Measurements from ENCODE around the genes ABAT, TMEM186 and TVP23A.

DNA sequence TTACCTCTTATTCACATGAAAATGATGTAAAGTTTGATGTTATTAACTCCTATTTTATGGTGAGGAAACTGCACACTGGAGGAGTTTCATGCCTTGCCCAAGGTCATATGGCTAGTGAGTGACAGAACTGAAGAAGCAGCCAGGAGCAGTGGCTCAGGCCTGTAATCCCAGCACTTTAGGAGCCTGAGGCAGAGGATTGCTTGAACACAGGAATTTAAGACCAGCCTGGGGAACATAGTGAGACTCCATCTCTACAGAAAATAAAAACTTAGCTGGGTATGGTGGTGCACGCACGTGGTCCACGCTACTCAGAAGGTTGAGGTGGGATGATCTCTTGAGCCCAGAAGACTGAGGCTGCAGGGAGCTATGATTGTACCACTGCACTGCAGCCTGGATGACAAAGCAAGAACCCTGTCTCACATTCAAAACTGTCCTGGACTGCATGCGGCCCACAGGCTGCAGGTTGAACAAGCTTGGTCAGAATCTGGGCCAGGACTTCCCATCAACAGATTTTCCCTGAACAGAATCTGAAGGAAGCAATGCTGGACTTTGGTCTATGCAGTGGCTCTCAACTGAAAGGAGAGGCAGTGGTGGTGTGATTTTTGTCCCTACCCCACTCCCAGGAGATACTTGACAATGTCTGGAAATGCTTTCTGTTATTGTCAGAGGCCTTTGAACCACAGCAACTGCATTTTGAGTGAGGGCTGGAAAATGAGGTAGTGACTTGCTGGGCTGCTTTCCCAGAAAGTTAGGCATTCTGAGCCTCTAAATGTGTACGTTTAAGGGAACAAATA lies 479.5 kb downstream of the TMEM114 start:
- PRO-cap, 4 experiments = no peak in any of the 4 experiments
- RAMPAGE, long total RNA, 2 experiments = no peak in any of the 2 experiments

DNA sequence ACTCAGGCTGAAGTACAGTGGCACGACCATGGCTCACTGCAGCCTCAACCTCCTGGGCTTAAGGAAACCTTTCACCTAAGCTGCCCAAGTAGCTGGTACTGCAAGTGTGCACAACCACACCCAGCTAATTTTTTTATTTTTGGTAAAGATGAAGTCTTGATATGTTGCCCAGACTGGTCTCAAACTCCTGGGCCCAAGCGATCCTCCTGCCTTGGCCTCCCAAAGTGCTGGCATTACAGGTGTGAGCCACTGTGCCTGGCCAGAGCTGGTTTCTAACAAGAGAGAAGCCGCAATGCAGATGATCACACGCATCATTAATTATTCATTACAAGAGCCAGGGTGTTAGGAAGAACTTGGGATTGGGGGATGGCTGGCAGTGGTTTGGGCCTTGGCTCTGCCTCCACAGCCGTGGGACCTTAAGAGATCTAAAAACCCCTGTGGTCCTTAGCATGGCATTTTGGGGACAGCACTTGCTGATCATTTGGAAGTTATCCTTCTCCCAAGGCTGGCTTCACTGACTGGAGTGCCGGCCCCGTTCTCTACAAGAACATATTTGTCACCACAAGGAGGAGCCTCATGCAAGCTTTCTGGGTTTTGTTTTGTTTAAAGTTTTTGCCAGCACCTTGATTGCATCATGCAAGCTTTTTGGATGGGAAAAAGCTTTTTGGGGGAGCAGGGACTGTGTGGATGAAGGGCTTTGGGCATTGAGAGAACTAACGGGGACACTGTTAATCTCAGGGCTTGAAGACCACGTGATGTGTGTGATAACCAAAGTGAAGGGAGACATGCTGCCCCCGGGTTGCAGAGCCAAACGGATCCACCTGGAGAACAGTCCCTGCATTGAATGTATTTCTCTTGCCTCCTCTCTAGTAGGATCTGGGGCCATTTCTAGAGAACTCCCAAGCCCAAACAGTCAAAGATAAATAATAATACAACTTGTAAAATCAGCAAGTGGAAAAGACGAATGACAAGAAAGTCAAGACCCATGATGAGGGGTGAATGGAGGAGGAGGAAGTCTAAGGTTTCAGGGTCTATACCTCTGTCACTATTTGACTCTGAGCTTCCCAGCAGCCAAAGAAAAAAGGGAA lies 17.5 kb downstream of the TMEM114 start:
- PRO-cap, 4 experiments = no peak in any of the 4 experiments
- RAMPAGE, long total RNA, 2 experiments = no peak in any of the 2 experiments

DNA sequence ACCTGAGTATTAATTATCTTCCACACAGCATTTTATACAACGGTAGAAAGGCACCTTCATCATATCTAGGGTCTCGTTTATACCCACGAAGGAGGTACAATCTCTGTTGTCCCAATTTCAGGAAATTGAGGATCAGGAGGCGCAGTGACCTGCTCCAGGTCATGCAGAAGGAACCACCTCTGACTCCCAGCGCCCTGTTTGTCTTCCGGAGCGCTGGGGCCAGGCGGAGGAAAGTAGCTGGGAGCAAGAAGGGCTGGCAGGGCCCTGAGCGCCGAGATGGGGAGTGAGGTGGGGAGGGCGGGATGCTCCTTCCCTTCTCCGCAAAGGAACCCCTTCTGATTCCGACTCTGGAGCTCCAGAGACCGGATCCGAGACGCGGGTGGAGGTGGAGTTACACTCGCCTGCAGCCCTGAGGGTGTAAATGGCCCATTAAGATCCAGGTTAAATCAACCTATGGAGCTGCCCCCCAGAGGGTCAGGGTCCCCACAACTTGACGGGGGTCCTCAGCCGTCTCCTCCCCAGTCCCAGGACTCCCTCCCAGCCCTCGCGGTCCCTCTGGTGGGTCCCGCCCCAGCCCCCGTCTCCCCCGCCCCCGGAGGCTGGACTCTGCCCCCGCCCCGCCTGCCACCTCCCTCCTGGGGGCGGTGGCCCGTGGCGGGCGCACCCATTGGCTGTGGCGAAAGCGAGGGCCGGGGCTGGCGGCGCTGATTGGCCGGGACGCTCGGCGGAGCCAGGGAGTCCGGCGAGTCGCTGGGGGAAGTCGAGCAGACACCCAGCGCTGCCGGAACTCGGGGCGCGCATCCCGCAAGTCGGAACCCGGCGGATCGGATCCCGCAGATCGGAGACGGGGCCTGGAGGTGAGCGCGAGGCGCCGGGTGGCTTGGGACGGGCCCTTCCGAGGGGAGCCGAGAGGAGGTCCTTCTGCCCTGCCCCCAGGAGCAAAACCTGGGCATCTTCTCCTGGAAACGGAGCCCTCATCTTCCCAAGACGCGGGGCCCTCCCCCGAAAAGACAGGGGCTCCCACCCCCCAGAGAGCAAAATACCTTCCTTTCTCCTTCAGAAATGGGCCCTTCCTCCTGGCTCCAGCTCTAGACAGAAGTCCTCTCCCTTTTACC lies at the start of gene ABAT:
TSS of gene ABAT (plus strand) at position 763 of the 1,115 bp plus-strand sequence.
- PRO-cap, 4 experiments = peak in 4 of 4 experiments; most common plus-strand start position 767 of the sequence (in 4); most common minus-strand start position 584 of the sequence (in 3)
- RAMPAGE, long total RNA, 2 experiments = start-site peak on the plus strand in 2 of 2 experiments, centred at positions 770 to 797 of the sequence, 2,026 to 4,389 reads per replicate

GRCh38 chr16:8720345-8721217 lies 46.2 kb downstream of the ABAT start:
- PRO-cap, 4 experiments = peak in 1 of 4 experiments; most common plus-strand start chr16:8721203 (in 1)
- RAMPAGE, long total RNA, 2 experiments = no peak in any of the 2 experiments

DNA sequence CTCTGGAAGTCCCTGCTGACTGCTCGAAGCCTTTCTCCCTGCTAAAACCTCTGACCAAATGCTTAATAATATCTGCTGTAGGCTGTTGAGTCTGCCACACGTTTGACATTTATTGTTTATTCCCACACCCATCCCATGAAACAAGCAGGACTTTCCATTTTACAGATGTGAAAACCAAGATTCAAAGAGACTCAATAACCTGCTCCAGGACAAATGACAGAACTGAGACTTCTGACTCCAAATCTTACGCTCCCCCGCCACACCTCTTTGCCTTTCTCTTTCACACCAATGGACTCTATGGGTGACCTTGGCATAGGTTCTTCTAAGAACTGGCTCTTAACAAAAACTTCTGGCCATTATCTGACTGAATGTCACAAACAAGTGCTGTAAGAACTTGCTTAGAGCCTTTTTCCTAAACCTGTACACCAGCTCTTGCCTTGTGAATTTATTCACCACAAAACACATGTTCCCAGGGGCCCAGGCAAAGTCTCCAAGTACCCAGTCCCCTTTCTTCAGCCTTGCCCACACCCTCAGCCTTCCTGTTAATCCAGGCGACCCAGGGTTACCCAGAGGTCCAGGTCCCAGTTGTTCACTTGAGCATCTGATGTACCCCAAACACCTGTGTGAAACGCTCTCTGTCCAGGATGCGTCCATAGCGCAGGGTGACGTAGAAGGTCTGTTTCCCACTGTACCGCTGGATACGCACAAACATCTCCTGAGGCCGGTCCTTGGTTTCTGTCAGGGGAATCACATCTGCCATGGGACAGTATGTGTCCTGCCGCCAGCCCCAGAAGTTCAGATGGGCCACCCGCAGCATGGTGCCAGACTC lies 1.9 kb downstream of the TMEM186 start:
- PRO-cap, 4 experiments = no peak in any of the 4 experiments
- RAMPAGE, long total RNA, 2 experiments = no peak in any of the 2 experiments

DNA sequence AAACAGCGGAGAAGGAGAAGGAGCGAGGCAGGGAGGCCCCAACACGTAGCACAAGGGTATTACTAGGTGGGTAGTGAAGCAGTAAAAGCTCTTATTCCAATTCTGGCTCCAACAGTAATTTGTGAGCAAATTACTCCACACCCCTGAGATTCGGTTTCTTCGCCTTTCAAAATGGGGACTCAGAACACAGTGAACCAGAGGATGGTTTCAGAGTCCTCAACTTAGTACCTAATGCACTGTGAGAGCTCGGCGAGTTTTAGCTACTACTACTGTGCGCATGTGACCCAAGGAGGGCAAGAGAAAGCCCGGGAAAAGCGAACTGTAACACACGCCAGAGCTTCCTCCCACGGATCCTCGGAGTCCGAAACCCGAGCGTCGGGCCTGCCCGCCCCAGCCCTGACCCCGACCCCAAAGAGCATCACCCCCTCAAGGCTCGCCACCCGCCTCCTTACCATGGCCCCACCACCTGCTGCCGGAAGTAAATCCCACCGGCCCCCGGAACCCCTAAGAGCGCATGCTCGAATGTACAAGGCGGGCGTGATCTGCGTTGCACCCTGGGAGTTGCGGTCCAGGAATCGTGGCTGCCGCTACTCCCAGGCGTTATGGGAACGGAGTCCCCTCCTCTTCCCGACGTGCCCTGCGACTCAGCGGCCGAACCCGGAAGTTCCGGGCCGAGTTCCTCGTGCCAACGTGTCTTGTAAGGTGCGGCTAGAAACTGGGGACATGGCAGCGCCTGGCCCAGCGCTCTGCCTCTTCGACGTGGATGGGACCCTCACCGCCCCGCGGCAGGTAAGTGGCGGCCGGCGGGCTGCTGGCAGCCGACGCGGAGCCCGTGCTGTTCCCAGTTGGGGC lies at the start of gene TMEM186:
TSS of gene TMEM186 (minus strand) at position 480 of the 852 bp plus-strand sequence.
- PRO-cap, 4 experiments = peak in 4 of 4 experiments; most common plus-strand start position 700 of the sequence (in 2); most common minus-strand start position 480 of the sequence (in 3)
- RAMPAGE, long total RNA, 2 experiments = start-site peak on the plus strand in 2 of 2 experiments, centred at positions 684 to 687 of the sequence, 1,253 to 1,482 reads per replicate; start-site peak on the minus strand in 2 of 2 experiments, centred at positions 474 to 478 of the sequence, 24 to 37 reads per replicate

DNA sequence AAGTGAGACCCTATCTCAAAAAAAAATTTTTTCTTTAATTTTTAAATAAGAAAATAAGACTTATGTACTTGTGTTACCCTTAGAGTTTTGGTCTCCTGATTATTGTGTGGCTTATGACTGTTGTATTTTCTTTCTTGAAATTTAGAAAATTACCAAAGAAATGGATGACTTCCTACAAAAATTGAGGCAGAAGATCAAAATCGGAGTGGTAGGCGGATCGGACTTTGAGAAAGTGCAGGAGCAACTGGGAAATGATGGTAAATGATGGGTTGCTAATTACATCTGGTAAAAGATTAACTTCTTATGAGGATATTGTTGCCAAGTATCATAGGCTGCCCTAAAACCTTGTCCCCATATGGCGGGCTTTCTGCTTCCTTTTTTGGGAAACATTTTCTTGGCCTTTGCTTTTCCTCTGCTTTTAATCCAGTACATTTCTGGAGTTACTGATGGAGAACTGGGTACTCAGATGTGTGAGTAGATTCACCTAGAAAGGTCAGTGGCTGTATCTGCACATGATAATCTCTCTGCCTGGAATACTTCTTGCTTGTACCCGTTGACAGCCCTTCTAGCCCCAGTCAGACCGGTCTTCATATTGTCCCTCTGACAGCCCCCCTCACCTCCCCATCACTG lies 4.1 kb downstream of the PMM2 start:
- PRO-cap, 4 experiments = peak in 4 of 4 experiments; most common plus-strand start position 340 of the sequence (in 1); most common minus-strand start position 234 of the sequence (in 4)
- RAMPAGE, long total RNA, 2 experiments = no peak in any of the 2 experiments

DNA sequence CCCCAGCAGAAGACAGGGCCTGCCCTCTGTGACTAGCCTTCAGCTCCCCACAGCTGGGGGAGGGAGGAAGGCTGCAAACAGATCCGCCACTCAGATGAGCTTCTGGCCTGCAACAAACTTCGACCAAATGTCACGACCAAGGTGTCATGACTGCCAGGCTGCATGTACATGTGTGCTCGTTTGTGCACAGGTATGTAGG lies 5.0 kb downstream of the CARHSP1 start:
- PRO-cap, 4 experiments = peak in 4 of 4 experiments; most common plus-strand start position 52 of the sequence (in 3)
- RAMPAGE, long total RNA, 2 experiments = no peak in any of the 2 experiments

GRCh38 chr16:8895491-8895841 lies 13.3 kb downstream of the LITAFD start:
- PRO-cap, 4 experiments = no peak in any of the 4 experiments
- RAMPAGE, long total RNA, 2 experiments = no peak in any of the 2 experiments

DNA sequence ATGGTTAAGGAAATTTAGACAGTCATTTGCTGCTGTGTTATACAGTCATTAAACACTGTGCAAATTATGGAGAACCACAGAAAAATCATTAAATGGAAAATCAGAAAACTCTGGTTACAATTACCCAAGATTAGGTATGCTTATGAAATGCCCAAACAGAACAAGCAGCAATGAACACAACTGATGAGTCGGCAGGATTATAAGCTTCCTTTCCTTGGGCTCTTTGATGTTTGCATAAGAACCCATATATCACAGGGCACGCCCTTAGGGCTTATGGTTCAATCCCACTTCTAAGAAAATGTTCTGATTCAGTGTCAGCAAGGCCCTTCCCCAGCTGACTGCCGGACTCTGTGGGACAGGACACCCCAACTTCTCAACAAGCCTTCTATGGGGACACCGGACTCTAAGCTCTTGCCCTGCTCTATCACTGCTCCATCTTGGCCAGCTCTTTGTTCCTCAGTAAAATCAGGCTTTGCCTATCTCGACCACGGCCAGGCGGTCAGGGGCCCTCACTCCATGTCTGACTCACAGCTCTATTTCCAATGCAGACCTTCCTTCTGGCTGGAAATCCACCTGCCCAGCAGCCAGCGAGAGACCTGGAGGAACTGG lies 26.7 kb downstream of the LITAFD start:
- PRO-cap, 4 experiments = no peak in any of the 4 experiments
- RAMPAGE, long total RNA, 2 experiments = no peak in any of the 2 experiments

DNA sequence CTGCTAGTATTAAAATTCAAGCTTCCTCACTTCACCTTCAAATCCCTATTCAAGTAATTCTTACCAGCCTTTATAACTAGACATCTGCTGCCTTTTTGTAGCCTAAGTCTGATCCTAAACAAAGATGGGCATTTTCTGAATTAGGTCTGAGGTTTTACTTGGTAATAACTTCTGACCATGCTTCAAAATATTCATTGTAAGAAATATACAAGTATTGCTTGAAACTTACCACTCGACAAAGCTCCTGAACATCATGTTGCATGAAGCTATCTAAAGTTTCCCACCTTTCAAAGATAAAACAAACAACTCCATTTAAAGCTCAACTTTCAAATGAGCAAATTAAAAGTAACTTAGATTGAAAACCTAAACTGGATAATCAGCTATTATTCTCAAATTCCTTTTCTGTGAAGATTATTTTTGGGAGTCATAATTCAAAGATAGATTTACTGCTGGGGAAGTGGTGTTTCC lies 34.2 kb downstream of the LITAFD start:
- PRO-cap, 4 experiments = no peak in any of the 4 experiments
- RAMPAGE, long total RNA, 2 experiments = no peak in any of the 2 experiments

- PRO-cap, 4 experiments = no peak in any of the 4 experiments
- RAMPAGE, long total RNA, 2 experiments = no peak in any of the 2 experiments
Observed at GRCh38 chr16:8935575-8936154, 28.0 kb downstream of the USP7 start.

- PRO-cap, 4 experiments = no peak in any of the 4 experiments
- RAMPAGE, long total RNA, 2 experiments = no peak in any of the 2 experiments
Observed at GRCh38 chr16:8938898-8939496, 24.7 kb downstream of the USP7 start.

DNA sequence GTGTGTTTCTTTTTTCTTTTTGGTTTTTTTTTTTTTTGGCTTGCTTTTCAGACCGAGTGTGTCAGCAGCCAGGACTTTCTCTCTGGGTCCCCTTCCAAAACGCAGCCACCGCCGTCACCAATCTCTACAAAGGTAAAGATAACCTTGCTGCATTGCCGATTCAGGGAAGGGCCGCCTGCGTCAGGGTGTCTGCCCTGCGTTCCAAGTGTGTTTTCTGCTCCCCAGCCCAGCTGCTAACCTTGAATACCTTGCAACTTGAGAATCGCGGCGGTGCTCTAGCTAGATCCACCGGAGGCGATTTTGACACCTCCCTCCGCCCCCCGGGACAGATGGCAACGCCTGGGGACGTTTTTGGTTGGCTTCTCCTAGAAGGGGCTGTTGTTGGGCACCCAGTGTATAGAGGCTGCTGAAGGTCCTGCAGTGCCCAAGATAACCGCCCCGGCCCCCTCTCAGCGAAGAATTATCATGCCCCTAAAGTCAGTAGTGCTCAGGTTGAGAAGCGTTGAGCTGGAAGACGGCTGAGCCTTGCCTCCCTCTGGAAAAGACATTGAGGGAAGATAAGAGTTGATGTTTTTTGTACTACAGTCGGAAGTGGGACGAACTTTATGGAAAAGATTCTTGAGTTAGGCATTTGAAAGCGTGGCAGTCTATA lies 1.6 kb downstream of the HAPSTR1 start:
- PRO-cap, 4 experiments = peak in 2 of 4 experiments; most common minus-strand start position 214 of the sequence (in 1)
- RAMPAGE, long total RNA, 2 experiments = no peak in any of the 2 experiments

GRCh38 chr16:9106725-9107533 lies 15.5 kb downstream of the HAPSTR1 start:
- PRO-cap, 4 experiments = no peak in any of the 4 experiments
- RAMPAGE, long total RNA, 2 experiments = no peak in any of the 2 experiments

DNA sequence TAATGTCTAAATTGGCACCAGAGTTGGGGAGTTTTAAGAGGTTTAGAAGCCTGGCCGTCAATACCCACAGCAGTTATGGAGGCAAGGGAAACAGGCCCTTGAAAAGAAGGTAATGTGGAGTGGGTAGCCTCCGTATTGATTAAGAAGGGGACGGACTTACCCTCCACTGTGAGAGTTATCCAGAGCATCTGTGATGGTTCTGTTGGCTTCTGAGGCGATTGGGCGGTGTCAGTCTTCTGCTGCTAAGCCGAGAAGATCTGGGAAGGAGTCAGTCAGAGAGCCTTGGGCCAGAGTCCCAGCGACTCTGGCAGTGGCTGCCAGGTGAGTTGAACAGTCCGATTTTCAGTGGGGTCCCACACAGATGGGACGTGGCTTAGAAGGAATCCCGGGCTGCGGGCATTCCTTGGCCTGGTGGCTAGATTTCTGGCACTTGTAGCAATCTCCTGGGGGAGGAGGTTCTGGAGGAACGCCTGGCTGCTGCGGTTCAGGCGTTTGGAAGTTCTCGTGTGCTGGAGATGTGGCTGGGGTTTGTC lies 508.0 kb downstream of the GRIN2A start:
- PRO-cap, 4 experiments = no peak in any of the 4 experiments
- RAMPAGE, long total RNA, 2 experiments = no peak in any of the 2 experiments

- PRO-cap, 4 experiments = no peak in any of the 4 experiments
- RAMPAGE, long total RNA, 2 experiments = no peak in any of the 2 experiments
Observed at GRCh38 chr16:10356876-10357599, 28.8 kb upstream of the ATF7IP2 start.

- PRO-cap, 4 experiments = no peak in any of the 4 experiments
- RAMPAGE, long total RNA, 2 experiments = no peak in any of the 2 experiments
Observed at GRCh38 chr16:10531390-10531957, 48.9 kb downstream of the EMP2 start.

DNA sequence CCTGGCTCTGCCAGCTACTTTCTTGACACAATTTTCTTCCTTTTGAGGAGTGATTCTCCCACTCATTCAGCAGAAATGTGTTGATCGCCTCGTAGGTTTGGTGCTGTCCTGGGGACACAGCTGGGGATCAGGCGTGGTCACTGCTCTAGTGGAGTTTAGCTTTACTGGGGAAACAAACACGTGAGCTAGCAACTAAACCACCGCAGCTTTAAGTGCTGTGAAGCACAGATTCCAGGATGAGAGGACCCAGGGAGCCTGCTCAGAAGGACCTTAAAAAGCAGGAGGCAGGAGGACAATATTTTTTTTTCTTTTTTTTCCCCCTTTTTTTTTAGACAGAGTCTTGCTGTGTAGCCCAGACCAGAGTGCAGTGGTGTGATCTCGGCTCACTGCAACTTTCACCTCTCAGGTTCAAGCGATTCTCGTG lies 817 bp downstream of the NUBP1 start:
- PRO-cap, 4 experiments = peak in 2 of 4 experiments; most common plus-strand start position 227 of the sequence (in 1)
- RAMPAGE, long total RNA, 2 experiments = no peak in any of the 2 experiments

GRCh38 chr16:10818394-10819149 lies at the start of gene TVP23A:
Gene TVP23A, minus strand, starts transcription at chr16:10818794.
- PRO-cap, 4 experiments = no peak in any of the 4 experiments
- RAMPAGE, long total RNA, 2 experiments = no peak in any of the 2 experiments